GM23248 (cell line): ENCODE measurements around a stretch of chr14.

DNA sequence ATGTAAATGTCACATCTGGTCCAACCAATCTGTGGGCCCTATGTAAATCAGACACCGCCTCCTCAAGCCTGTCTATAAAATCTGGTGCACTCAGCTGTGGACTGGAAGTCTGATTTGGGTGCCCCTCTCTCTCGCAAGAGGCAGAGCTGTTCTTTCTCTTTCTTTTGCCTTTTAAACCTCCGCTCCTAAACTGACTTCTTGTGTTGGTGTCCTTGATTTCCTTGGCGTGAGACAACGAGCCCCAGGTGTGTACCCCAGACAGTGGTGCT, 9.3 kb upstream of the DHRS7 start:
- RAMPAGE, long total RNA, result no peak

DNA sequence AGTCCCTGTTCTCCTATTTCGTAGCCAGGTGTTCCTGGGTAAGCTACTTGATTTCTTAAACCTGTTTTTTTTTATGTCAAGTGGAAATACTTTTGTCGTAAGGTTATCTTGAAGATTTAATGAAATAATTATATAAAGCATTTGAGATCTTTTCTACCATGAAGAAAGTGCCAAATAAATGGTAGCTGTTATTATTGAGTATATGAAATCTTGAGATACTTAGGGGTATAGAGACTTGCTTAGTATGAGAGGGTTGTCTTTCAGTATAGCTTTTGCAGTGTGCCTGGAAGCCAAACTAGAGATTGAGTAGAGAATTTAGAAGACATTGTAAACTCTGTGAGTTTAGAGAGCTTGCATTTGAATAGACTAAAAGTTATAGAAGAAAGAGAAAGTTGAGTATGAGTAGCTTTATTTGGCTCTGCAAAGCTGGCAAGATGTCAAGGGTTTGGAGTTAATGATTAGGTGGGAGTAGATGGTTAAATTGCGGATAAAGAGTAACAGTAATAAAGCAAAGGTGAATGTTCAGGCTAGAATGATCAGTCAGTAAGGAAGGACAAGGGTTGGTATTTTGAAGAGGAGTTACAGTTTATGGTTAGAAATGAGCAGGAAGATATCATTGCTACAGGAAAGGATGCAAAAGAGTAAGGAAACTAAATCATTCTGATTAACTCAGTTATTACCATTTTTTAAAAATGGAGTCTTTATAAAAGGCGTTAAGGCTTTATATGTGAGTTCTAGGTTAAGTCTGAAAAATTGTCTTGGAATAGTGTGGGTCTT, 5.1 kb downstream of the PPM1A start:
- RAMPAGE, long total RNA, result no peak

- RAMPAGE, long total RNA, result no peak
These were observed 34.1 kb downstream of the PPM1A start for GRCh38 chr14:60282991-60283661.

- RAMPAGE, long total RNA, result no peak
These were observed 54.8 kb downstream of the PPM1A start for GRCh38 chr14:60303698-60304250.

- RAMPAGE, long total RNA, result no peak
These were observed 2.7 kb downstream of the SIX1 start for GRCh38 chr14:60646631-60646833.

- RAMPAGE, long total RNA, result no peak
These were observed 8.5 kb upstream of the SIX1 start for GRCh38 chr14:60657773-60658109.

- RAMPAGE, long total RNA, result no peak
These were observed 2.6 kb downstream of the SIX4 start for GRCh38 chr14:60721201-60722349.

GRCh38 chr14:61125413-61125668, 144.3 kb downstream of the SLC38A6 start:
- RAMPAGE, long total RNA, result no peak

DNA sequence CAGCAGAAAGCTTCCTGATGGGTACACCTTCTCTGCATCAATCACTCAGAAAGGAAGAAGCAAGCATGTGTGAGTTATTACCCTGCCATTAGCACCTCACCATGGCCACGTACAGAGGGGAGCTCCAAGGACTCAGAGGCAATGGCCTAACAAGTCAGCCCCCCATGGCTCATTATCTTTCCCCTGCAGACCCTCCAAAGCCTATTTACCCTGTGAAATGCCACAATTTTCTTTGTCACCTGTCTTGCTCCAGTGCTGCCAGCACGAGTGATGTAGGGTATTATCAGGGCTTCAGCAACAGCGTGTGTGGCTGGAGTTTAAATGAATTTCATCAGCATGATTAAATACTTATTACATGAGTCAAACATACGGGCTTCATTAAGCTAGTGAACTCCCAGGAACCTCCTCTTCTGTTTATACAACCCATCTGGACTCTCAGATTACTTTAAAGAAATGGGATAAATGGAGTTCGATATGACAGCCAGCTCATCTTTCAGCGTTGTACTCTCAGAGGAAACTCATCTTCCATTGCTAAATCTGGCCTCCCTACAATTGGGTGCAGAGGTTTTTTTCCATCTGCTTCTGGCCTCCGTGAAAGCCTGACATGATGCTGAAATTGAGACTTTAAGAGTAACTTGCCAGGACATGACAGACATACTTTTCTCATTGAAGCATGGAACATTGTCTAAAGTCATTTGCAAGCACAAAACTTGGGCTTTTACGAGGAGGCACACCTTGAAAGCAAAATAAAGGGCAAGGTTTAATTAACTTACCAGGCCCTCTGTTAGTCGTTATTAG, 135.8 kb downstream of the TMEM30B start:
- RAMPAGE, long total RNA, result no peak

DNA sequence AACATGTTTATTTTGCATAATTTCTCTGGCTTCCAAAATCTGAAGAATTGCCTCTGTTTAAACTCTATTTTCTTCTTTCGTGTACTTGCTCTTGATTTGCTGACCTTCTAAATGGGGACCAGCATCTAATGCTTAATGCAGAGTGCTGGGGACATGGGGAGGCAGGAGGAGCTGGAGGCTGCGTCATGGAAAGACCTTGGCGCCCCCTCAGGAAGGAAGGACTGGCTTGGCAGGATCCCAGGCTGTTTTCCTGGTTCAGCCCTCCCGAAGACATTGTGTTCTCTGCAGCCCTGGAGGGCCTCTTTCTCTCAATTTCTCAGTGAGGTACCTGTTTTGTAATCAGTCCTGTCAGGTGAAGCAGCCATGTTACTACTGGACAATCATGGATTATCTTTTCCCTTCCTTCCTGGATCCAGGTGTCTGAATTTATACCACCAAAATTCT, 5.5 kb downstream of the PRKCH start:
- RAMPAGE, long total RNA, result no peak

DNA sequence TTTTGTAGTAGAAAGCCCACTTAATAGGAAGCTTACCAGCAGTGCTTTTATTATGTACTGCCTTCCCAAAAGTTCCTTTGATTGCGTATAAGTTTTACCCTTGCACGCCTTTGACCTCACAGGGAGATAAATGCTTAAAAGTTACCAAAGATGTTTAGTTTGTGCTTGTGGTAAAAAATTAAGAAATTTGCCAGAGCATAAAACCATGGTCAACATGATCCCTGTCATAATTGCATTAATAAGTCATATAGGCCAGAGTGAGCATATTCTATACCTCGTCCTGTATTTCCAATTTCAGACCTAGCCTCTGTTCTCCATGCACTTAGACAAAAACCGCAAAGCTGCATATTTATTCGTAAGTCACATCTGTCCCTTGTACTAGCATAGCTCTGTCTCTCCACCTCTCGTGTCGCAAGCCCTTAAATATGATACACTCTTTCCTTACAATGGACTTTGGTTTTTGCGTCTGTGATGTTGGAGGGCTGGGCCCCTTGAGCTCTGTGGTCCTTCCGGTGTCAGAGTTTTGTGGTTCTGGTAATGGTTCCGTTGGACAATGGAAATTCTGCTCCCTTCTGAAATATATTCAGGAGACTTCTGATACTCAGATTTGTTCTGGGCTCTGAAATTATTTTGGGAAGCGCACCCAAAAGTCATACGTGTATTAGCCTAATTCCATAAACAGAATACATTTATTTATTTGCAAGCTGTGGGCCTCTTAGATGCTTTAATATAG, 11.2 kb downstream of the PRKCH start:
- RAMPAGE, long total RNA, result no peak

GRCh38 chr14:61334774-61335423, 13.5 kb downstream of the PRKCH start:
- RAMPAGE, long total RNA, result no peak

GRCh38 chr14:61384987-61385786, 63.8 kb downstream of the PRKCH start:
- RAMPAGE, long total RNA, result no peak

DNA sequence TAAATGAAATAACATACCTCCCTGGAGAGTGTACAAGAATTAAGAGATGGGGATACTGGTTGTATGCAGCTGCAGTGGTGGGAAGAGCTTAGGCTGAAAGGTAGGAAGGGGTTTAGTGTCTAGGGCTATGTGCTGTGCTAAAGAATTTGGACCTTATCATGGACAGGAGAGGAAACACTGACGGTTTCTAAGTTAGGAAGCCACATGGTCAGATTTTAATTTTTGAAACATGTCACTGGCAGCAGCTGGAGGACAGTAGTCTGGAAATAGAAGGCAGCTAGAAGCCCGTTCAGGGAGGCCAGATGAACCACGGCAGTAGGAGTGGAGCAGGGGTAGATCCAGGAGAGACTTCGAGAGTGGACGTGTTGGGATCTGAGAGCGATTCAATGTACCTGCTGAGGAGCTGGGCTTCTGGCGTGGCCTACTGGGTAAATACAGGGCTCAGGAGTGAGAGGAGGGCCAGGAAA, 64.8 kb downstream of the PRKCH start:
- RAMPAGE, long total RNA, result no peak

DNA sequence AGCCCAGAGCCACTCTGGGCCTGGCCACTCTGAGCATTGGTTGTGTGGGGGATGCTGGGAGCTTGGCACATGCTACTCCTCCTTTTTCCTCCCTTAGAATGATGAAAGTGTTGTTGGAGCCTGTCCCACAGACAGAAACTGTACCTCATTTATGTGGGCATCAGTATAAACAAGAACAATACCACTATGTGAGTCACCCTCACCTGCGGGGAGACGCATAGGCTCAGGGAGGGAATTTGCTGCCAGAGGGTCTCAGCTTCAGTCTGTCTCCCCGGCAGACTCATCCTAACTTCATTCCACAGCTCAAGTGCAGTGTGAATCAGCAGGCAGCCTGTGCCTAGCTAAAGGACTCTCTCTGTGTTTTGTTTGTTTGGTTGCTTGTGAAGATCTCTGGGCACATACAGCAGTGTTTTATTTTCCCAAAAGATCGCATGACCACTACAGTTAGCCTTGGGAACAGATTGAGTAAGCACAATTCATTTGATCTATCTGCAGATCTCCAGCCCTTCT, 98.9 kb downstream of the PRKCH start:
- RAMPAGE, long total RNA, result no peak

DNA sequence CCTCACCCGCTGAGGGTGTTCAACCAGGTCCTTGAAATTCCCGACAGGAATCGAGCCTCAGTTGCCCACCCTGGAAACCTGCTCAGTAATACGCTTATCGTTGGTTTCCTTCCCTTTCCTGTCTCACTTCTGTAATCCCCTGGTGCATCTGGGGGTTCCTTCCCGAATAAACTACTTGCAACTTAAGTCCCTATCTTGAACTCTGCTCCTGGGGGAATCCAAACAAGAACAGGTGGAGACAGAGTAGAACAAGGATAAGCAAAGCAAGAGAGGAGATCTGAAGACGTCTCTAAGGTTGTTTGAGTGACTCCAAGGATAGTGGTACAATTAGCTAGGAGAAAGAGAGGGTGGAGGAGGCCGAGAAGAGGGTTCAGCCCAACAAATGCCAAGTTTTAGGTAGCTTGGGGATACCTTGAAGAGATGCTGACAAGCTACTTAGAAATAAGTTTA, 113.7 kb downstream of the PRKCH start:
- RAMPAGE, long total RNA, result no peak

DNA sequence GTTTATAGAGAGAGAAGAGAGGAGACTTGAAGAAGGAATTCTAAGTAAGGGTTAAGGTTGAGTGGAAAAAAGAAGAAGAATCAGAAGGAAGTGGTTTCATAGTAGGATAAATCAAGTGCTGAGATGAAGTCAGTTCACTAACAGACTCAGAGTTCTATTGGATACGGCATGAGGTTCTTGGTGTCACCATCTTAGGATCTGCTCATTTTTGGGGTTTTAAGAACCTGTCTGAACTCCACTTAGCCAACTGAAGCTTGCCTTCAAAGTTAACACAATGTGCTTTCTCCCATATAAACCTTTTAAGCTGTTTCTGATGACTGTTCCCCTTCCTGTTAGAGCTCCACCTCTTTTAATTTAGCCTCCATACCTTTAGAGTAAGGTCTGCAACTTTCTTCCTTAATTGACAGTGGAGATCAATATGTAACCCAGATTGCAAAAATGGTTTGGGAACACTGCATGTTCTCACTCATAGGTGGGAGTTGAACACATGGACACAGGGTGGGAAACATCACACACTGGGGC, 152.7 kb downstream of the PRKCH start:
- RAMPAGE, long total RNA, result no peak

DNA sequence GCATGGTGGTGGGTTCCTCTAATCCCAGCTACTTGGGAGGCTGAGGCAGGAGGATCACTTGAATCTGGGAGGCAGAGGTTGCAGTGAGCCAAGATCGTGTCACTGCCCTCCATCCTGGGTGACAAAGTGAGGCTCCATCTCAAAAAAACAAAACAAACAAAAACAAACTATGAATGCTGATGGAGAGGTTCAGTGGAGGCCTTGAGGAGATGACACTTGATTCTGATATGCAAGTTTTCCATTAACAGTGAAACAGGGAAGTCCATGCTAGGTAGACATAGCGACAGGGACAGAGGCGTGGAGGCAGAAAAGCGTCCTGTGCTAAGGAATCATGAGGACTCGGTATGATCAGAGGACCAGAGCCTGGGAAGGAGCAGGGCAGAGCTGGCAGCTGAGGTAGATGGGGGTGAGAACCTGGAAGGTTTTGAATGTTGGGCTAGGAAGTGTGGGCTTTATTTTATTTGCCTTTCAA, 185.5 kb upstream of the HIF1A start:
- RAMPAGE, long total RNA, result no peak

- RAMPAGE, long total RNA, result no peak
These were observed 168.9 kb upstream of the HIF1A start for GRCh38 chr14:61526329-61526898.

GRCh38 chr14:61696471-61696752, 1.1 kb downstream of the HIF1A start:
- RAMPAGE, long total RNA, result no peak